Sigmoid colon (tissue), 4 donors: ENCODE measurements around a stretch of chr1.

GRCh38 chr1:232598960-232599906 lies 30.7 kb downstream of the SIPA1L2 start:
- PRO-cap: no peak
- RAMPAGE, long total RNA, 4 experiments: no peak in any of the 4 experiments

DNA sequence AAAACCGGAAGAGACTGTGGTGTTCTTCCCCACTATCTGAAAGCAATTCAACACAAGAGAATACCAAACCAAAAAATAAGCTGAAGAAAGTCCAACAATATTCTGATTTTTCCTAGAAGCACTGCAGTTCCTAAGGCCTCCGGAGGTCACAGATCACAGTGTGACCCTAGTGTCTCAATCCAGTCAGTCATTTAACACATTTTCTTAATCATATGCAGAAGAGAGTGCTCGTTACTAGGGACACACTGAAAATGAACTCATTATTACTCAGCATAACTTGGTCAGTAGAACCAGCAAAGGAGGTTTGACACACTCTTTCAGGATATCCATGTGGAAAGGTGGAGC lies 5.1 kb downstream of the SIPA1L2 start:
- PRO-cap: no peak
- RAMPAGE, long total RNA, 4 experiments: no peak in any of the 4 experiments

- PRO-cap: no peak
- RAMPAGE, long total RNA, 4 experiments: no peak in any of the 4 experiments
These were observed 27.5 kb downstream of the NTPCR start for GRCh38 chr1:232977921-232978352.

DNA sequence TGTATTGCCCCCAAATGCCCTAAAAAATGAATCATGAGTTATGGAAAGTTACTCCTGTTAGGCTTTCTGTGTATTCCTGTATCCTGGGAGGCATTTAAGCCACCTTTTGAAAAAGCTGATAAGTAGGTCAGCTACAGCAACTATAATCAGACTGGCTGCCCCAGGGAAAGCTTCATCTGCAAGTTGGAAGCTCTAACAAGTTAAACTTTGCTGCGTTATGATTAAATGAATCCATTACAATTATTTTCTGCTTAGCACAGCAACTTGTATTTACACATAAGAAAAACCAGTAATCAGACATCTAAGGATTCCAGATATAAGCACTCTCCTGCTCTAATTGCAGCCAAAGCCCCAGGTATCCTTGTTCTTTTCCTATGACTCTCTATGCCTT lies 147.7 kb downstream of the NTPCR start:
- PRO-cap: no peak
- RAMPAGE, long total RNA, 4 experiments: no peak in any of the 4 experiments

GRCh38 chr1:233354654-233355421 lies 27.3 kb downstream of the MAP3K21 start:
- PRO-cap: no peak
- RAMPAGE, long total RNA, 4 experiments: no peak in any of the 4 experiments

DNA sequence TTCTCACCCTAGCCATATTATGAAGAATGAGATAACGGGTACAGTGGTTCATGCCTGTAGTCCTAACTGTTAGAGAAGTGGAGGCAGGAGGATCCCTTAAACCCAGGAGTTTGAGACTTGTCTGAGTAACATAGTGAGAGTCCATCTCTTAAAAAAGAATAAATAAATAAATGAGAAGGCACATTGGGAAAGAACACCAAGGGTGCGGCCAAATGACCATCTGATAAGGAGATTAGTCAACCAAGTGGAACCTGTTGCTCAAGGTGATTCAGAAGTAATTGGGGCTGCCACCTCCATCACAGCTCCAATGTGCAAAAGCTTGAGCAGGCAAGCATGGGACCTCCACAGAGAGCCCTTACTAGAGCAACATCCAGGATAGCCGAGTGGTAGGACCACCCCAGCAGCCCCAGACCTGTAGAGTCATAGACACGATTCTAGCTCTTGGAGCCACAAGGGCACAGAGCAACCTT lies 40.7 kb downstream of the KCNK1 start:
- PRO-cap: no peak
- RAMPAGE, long total RNA, 4 experiments: no peak in any of the 4 experiments

DNA sequence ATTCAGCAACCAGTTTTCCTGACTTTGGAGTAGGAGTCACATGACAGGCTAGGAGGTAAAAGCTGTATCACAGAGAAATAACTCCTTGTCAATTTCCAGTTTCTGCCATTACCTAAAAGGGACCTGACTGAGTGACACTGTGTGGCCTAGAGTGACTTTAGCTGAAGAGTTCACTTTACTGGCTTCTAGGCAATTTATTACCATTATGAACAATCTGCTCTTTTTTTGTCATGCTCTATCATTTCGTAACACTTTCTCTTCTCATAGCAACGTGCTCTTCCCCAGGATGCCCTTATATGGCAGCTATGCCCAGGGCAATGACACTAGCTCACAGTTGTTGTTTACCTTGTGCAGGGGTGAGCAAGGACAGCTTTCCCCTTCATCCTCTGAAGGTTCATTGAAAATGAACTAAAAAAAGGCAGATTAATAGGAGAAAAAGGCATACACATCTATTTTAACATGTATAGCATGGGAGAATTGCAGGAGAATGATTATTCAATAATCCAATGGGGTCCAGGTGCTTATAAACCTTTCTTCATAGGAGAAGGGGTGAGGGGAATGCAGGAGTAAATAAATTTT lies 107.3 kb downstream of the KCNK1 start:
- PRO-cap: no peak
- RAMPAGE, long total RNA, 4 experiments: no peak in any of the 4 experiments

GRCh38 chr1:234398856-234399423 lies 25.7 kb downstream of the COA6 start:
- PRO-cap: no peak
- RAMPAGE, long total RNA, 4 experiments: no peak in any of the 4 experiments

- PRO-cap: no peak
- RAMPAGE, long total RNA, 4 experiments: no peak in any of the 4 experiments
These were observed 16.3 kb upstream of the TARBP1 start for GRCh38 chr1:234495018-234495985.

DNA sequence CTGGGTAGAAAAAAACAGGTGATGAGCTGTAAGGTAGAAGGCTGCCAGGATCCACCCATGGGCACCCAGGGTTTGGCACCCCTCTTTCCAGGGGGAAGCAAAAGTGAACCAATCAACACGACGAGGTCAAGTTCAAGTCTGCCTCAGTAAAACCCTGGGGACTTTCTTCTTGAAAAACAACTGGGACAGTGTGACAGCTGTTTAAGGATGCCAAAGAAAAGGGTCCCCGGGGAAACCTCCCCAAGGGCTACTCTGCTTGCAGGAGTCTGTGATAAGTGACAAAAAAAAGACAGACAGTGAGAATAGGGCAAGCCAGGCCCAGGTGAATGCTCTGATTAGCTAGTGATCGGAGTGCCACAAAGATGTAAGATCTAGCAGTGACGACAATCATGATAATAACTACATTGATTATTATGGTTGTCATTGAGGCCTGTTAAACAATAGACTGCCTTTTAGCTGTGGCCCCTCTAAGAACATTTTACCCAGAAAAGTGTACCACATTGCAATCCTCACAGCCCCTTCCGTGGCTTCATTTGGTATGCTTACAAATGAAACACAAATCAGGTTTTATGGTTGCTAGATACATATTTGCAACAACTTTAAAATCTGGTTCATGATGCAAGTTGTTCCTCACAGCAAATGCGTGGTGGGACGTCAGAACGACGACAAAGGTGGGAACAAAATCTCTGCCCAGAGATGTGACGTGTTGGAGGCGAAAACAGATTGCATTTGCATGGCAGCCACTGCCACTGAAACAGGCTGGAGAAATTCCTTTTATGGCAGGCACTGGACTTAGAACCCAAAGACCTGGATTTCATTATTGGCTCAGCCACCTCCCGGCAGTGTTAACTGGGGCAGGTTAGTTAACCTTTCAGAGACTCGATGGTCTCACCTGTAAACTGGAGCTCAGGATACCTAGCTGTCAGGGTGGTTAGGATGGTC lies 58.8 kb upstream of the TARBP1 start:
- PRO-cap: no peak
- RAMPAGE, long total RNA, 4 experiments: no peak in any of the 4 experiments

- PRO-cap: no peak
- RAMPAGE, long total RNA, 4 experiments: no peak in any of the 4 experiments
These were observed 6.6 kb downstream of the IRF2BP2 start for GRCh38 chr1:234603399-234603752.

DNA sequence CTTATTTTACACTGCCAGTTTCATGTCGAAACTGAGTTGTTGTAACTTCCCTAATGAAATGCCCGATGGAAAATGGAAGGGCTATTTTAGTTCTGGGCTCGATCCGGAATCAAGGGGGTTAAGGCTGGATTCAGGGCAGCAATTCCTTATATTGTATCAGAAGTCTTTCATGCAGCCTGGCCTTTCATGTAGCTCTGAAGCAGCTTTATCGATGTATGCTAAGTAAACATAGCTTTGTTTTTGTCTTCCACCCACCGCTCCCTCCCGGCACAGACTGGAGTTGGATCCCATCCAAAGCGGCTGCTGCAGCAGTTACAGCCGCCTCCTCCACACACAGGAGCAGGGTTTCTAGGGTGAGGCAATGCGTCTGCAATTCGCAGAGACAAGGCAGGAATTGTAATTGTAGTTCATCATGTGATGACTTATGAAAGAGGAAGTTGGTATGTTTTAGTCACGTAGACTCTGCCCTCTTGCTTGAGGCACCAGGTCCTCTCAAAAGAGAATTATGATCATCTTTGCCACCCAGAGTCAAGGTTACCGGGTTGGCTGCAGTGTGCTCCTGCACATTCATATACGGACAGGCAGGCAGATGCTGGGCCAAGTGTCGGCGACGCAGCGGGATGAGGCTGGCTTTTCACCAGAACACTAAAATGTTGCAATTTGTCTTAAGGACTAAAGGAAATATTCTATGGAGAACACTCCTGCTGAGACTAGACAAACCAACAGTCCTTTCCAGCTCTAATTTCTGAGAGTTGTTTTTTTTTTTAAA lies 2.6 kb upstream of the IRF2BP2 start:
- PRO-cap: unidirectional peak, minus-strand start at position 276 of the sequence
- RAMPAGE, long total RNA, 4 experiments: no peak in any of the 4 experiments

GRCh38 chr1:234627409-234627976 lies 17.5 kb upstream of the IRF2BP2 start:
- PRO-cap: no peak
- RAMPAGE, long total RNA, 4 experiments: no peak in any of the 4 experiments

- PRO-cap: no peak
- RAMPAGE, long total RNA, 4 experiments: no peak in any of the 4 experiments
These were observed 29.2 kb upstream of the IRF2BP2 start for GRCh38 chr1:234639240-234639543.

GRCh38 chr1:234702621-234702885 lies 92.6 kb upstream of the IRF2BP2 start:
- PRO-cap: no peak
- RAMPAGE, long total RNA, 4 experiments: no peak in any of the 4 experiments

DNA sequence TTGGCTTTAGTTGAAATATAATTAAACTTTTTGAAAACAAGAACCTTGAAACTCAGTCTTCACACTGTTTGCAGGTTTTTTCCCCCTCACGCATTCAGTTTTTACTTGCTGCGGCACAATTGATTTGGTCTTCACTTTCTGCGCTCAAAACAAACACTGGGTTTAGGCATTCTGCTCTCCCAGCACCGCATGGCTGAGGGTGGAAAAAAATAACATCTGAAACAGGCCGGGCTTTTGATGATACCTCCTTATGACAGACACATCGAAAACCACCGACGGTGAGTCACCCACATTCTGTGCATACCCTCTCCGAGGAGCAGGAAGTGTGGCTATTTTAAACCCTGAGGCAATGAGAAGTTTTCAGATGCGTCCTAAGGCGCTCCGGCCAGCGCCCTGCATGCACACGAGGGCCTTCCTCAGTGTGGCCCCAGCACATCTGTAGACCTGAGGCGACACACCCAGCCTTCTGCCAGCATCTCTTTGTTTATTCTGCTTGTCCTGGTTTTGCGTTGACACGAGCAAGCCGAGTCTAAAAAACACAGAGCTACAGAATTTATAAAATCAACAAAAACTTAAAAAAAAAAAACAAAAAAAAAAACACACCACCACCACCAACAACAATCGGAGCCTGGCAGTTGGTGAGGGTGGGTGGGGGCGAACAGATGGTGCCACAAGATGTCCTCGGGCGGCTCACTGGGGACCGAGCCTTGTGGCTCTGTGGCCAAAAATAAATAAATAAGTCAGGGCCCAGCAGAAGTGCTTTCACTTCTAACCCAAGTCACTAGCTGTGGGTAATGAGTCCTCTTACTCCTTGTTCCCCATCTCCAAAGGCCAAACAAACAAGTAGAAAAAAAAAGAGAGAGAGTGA lies 162.5 kb upstream of the IRF2BP2 start:
- PRO-cap: no peak
- RAMPAGE, long total RNA, 4 experiments: no peak in any of the 4 experiments

GRCh38 chr1:234774717-234775421 lies 164.9 kb upstream of the IRF2BP2 start:
- PRO-cap: no peak
- RAMPAGE, long total RNA, 4 experiments: no peak in any of the 4 experiments

DNA sequence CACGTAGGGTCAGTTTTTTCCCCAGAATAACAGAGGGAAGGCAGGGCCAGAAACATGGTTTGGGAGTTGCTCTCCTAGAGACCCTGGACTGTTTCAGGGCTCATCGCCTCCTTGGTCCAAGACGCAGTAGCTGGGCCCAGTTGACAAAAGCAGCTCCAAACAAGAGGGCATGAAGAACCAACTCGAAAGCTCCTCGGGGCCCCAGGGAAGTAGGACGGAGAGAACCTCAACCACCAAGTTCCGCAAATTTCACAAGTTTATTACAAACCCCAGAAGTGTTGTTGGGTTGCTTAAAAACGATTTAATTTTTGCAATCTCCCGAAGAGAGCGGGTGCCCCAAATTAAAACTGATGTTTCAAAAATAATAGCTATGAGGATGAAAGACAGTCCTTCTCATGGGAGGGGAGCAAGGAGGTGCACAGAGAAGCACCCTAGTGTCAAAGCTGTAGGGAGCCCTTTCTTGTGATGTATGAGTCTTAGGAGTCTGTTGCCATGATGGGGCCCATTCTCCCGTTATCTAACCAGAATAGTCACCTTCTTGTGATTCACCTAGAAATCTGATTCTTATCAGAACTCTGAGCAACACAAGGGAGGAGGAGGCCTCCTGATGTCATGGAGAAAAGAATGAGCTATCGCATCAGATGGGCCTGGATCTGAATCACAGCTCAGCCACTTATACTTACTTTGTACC lies 165.6 kb upstream of the IRF2BP2 start:
- PRO-cap: no peak
- RAMPAGE, long total RNA, 4 experiments: no peak in any of the 4 experiments

GRCh38 chr1:234863960-234864551 lies 254.1 kb upstream of the IRF2BP2 start:
- PRO-cap: no peak
- RAMPAGE, long total RNA, 4 experiments: no peak in any of the 4 experiments

DNA sequence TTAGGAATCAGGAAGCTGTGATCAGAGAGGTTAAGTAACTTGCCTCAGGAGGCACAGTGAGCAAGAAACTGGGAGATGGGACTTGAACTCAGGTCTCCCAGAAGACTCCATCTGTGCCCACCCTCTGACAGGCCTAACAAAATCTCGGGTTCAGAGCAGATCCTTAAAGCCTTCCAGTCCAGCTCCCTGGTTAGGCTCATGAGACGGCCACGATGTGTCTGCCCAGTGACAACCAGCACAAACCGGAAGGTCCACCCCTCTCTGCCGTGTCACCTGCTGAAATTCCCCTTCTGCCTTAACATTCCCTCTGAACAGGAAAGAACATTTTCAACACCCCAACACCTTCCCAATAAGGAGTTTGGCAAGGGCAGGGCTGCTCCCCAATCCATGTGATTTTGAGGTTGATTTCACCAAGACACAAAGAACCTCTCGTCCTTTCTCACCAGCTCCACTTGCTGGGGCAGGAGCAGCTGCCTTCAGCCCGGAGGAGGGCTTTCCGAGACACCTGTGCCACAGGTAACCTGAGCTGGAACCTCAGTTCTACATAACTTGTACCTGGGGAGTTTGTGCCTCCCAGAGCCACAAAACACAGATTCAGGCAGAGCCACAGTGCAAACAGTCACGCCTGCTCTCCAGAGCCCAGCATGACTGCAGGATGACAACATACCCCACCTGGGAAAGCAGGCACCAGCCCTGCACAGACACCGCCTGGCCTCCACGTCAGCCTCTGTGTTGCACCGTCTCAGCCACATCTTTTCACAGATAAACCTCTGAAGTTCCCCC lies 229.9 kb downstream of the TOMM20 start:
- PRO-cap: no peak
- RAMPAGE, long total RNA, 4 experiments: no peak in any of the 4 experiments